SK-MEL-5 (cell line): ENCODE measurements around the gene WDR5.

DNA sequence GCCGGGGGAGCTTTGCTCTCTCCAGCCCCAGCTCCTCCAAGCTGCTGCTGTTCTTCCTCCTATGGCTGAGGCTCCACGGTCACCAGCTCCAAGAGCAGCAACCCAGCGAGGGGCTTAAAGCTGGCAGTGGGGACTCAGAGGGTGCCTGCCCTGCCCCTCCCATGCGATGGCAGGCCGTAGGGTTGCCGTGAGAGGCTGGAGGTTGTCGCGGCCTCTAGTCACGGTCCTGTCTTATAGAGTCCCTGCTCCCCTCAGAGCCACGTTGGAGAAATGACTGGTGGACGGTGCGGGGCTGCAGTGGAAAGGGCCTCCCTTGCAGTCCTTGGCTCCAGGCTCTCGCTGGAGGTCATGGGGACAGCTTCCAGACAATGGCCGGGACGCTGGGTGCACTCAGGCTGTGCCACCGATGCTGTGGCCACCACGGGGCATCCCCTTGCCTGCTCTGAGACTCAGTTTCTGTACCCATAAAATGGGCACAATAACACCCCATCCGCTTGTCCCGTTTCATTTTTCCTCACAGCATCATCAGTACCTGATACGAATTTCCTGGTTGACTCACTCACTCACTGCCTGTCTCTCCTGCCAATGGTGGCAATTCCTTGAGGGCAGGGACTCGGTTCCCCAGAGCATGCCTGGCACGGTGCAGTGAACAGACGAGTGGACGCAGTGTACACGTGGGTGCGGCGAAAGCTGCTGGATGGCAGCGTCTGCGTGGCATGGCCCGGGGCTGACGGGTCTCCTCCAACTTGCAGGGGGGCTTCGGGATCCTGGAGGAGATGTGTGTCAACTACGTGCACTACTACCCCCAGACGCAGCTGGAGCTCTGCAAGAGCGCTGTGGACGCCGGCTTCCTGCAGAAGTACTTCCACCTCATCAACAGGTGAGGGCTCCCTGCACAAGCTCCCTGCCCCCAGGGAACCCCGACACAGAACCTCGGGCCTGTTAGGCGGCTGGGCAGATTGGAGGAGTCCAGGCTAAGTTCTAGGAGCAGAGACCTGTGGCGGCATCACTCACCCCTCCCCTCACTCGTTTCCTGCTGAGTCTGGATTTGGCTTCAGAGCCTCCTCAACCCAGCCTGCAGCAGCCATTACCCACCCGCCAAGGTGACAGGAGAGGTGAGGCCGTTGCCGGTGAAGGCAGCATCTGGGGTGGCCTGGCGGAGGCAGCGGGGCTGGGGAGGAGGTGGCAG is 20.0 kb downstream of the DBH start:
RAMPAGE:
- cytosol, long total RNA, result no peak
- long total RNA, result no peak
- nucleus, long total RNA, result no peak

DNA sequence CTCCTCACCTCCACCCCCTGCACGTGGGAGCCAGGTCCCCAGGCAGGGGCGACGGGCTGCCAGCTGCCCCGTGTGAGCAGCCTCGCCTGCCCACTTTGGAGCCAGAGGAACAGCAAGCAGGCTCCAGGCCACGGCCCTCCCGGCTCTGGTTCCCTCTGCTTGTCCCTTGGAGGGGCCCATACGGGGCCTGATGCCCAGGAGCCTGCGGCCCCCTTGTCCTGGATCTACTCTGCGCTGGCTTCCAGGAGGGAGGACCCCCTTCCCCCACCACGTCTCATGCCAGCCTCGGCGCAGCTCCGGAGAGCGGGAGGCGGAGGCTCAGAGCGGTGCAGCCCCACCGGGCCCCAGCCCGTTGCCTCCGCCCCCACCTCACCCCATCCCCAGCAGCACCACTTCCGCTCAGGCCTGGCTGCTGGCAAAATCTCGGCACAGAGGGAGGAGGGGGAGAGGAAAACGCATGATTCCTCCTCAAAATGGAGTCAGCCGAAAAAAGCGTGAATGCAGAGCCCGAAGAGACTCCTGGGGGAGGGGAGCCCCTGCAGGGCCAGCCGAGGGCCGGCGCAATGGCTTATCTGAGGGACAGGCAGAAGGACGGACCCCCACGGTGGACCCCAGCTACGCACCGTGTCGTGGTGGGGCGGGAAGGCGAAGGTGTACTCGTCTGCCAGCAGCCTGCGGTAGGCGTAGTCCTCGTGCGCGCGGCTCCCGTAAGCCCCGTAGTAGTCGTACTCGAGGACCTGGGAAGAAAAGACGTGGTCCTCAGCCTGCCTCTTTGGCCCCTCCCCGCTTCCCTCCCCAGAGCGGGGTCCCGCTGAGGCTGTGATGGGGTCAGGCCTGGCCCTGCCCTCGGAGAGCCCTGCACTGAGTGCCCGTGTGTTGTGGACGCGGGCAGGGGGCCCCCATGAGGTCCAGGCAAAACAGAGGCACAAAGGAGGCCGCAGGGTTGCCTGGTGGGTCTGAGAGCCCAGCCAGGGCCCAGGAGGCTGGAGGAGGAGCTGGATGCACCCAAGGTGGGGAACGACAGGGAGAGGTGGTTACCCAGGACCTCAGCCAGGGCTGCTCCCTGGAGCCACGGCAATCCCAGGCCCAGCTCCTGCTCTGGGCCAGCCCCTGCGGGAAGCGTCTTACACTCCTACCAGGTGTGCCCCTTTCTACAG is 35.5 kb downstream of the SARDH start:
RAMPAGE:
- cytosol, long total RNA, result no peak
- long total RNA, result no peak
- nucleus, long total RNA, result no peak

RAMPAGE:
- cytosol, long total RNA, result no peak
- long total RNA, result no peak
- nucleus, long total RNA, result no peak
Observed at GRCh38 chr9:133711221-133711619, 26.9 kb downstream of the SARDH start.

RAMPAGE:
- cytosol, long total RNA, result no peak
- long total RNA, result no peak
- nucleus, long total RNA, result no peak
Observed at GRCh38 chr9:133717367-133717906, 20.7 kb downstream of the SARDH start.

DNA sequence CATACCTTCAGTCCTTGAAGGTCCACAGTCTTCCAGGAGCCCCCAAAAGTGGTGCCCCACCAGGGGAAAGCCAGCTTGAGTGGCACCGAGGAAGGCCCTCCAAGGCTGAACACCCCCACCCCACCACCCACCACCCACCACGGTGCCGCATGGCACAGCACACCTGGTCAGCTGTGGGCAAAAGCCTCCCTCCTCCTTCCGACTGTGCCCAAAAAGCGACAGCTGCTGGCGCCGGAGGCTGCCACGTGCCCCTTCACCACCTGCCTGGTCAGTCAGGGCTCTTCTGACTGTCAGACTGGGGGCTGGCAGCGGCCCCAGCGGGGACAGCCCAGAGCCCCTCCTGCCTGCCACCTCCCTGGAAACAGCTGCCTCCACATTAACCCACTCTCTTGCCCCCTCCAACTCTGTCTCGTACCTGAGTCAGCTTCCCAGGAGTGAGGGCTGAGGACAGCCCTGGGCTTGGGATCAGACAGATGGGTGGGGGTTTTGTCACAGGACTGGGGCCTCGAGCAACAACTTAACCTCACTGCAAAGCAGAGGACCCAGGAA is 648 bp downstream of the SARDH start:
RAMPAGE:
- cytosol, long total RNA, result no peak
- long total RNA, result no peak
- nucleus, long total RNA, result no peak

DNA sequence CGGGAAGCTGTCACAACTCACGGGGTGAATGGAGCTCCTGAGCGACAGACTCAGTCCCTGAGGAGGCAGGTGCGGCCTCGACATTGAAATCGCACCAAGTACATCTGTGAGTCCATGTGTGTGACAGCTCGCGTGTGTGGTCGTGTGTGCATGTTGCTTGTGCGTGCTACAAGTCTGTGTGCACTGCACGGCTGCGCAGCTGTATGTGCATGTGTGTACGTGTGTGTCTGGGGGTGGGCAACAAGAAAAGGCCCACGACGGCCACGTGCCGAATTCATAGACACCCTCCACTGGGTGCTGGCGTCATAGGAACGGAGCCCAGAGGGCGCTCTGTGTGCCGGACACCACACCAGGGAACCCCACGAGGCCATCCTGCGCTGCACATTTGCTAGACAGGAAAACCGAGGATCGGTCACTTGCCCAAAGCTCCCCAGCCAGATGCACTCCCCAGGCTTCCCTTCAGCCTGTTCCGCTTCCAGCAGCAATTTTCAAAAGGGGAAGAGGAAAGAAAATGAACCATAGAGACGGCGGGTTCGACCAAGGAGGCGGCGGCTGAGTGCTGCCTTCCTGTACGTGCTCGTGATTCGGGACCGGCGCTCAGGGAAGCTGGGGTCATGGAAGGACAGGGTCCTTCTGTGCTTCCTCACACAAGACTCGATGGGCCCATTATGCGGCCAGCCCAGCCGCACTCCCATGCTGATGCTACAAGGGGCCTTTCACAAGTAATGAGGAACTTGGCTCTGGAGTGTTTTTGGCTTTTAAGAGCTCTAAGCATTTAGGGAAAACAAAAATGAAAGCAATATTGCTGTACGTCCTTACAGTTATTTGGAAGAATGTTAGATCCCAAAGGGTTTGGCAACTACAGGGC is 124.5 kb upstream of the SARDH start:
RAMPAGE:
- cytosol, long total RNA, result no peak
- long total RNA, result no peak
- nucleus, long total RNA, result no peak

RAMPAGE:
- cytosol, long total RNA, result no peak
- long total RNA, result no peak
- nucleus, long total RNA, result no peak
Observed at GRCh38 chr9:133884932-133885763, 107.0 kb downstream of the VAV2 start.

DNA sequence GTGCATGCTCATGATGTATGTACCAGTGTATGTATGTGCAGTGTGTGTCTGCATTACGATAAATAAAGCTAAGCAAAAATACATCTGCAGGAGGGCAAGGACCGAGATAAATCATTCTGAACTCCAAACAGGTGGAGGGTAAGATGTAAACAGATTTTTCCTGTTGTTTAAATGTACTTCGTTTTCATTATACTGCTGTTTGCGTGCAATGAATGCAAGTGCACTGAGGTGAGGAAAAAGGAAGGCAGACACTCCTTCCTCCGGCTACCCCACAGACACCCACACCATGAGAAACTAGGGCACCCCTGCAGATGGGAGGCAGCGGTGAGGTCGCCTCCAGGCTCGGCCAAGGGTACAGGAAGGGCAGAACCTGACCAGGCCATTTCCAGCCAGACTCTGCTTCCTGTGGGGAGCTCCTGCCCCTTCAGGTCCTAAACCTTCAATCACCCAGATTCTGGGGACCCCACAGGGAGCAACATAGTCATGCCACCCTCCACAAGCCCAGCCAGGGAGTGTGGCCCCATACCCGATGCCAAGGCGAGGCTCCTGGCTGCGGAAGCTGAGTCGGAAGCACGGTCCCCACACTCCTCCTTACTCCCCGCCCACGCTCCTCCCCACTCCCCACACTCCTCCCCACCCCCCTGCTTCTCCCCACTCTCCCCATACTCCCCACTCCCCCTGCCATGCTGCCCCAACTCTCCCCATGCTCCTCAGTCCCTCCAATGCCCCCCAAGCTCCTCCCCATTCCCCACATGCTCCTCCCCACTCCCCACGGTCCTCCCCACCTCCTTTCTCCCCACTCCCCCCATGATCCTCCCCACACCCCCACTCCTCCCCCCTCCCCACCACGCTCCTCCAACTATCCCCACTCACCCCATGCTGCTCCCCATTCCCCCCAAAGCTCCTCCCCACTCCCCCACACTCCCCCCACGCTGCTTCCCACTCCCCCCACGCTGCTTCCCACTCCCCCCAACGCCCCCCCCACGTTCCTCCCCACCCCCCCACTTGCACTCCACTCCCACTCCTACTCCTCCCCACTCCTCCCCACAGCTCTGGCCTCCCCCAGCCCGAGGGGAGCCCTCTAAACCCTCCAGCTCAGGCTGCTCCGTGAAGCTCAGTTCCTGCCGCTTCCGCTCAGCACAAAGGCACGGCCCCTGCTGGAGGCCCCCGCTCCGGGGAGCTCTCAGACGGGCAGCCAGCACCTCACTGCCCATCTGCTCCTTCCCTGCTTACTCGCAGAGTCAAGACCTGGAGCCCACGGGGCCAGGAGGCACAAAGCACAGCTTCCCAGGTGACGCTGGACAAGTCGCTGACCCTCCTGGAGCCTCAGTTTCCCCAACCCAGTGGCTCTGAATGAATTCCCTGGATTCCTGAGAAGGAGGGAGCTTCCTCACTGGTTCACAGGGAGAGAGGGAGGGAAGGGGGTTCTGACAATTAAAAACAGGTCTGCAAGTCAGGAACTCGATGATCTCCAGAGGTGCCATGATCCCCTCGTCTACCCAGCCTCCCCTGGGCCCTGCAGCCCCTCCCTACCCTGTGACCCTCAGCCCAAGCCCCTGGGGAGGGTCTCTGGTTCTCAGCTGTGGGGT is 36.7 kb downstream of the VAV2 start:
RAMPAGE:
- cytosol, long total RNA, result no peak
- long total RNA, result no peak
- nucleus, long total RNA, result no peak

DNA sequence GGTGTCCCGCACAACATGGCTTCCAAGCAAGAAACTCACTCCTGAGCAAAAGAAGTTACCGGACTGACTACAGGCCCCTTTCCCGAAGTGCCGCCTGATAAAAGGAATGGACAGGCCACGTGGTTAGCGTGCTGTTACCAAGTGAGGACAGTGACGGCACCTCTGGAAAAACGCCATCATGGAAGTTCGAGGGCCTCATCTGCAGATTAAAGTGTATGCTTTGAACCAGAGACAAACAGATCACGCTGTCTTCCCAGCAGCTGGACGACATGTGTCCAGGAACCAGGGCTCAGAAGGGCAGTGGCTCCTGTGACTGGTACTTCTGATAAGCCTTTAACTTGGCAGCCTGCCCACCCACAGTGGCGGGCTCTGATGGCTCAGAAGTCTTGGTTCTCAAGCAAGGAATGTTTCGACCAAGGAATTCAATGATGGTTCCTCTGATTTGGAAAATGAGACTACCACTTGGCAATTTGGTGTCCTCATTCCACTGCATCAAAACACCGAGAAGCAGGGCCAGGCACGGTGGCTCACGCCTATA is 14.5 kb upstream of the BRD3OS start:
RAMPAGE:
- cytosol, long total RNA, result no peak
- long total RNA, result no peak
- nucleus, long total RNA, result no peak

DNA sequence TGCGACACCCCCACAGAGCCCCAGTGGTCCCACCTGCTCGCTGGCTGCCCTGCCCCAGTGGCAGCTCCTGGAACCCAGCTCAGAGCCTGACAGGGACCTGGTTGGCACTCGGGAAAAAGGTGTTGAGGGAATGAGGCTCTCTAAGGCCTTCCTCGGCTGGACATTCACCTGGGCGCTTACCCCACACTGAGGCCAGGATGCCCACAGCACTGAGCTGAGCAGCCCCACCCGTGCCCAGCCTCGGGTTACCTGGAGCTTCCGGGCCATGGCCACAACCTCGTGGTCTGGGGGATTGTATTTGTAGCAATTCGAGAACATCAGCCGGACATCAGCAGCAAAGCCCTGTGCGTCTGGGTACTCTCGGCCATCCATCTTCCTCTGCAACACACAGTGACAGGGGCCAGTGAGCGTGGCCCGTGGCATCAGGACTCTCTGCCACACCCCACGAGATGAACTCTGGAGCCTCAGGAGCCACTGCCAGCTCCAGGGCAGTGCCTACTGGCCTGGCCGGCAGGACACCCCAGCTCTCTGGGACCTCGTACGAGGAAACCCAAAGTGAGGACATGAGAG is 19.8 kb downstream of the BRD3OS start:
RAMPAGE:
- cytosol, long total RNA, result no peak
- long total RNA, result no peak
- nucleus, long total RNA, result no peak

DNA sequence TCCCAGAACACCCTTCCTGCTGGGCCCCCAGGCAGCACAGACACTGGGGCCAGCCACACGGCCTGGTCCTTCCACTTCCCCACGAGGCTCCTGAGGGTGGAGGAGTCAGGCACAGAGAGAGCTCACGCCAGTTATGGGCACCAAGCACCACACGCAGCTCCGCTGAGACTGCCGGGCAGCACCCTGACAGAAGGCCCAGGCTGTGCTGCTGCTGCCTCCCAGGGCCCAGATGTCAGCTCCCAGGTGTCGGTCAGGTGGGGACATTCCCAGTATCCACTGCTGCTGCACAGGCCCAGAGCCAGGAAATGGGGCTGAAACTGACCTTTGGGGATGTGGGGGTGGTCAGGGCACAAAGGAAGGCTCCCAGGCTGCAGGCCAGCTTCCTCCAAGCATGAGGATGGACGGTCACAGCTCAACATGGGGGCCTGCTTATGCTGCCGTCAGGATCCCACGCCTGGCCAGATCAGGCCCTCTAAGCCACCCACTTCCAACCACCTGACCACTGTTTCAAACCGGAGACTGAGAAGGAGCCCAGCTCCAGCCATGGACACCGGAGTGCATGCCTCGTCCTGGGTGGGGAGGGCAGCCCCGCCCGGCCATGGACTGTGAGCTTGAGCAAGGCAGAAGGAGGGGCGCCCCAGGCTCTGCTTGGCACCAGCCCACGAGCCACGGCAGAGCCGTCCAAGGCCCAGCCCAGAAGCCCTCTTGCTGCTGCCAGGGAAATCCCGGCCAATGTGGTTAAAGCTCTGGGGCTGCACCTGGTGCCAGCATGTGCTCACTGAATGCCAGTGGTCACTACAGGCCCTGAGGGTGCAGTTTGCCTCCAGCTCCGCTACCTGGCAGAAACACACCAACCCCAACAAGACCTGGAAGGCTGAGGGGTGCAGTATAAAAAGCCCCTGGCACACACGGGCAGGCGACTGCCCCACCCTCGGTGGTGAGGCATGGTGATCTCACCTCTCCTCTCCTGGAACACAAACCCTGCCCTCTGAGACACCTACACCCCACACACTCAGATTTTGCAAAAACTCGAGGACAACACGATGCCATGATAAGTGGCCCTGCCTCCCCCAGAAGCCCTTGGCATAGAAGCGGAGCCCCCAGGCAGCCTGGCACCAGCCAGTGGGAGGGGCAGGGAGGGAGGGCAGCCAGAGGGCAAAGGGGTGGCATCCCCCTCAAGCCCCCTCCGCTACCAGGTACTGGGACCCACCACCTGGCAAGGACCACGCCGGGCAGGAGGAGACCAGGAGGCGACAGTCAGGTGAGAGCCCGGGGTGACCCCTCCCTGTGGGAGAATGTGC is 11.9 kb downstream of the BRD3 start:
RAMPAGE:
- cytosol, long total RNA, result no peak
- long total RNA, result no peak
- nucleus, long total RNA, result no peak

DNA sequence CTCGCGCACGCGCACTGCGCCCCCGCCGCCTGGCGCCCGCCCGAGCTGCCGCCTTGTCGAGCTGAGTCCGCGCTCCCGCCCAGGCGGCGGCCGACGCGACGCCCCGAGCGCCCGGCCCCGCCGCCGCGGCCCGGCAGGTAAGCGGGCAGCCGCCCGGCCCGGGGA is at the start of gene WDR5:
Gene WDR5 (plus strand): TSS at position 19 of the 165 bp plus-strand sequence.
RAMPAGE:
- cytosol, long total RNA, result no peak
- long total RNA, result no peak
- nucleus, long total RNA, result no peak

RAMPAGE:
- cytosol, long total RNA, result no peak
- long total RNA, result no peak
- nucleus, long total RNA, result no peak
Observed at GRCh38 chr9:134210677-134211597, 75.1 kb downstream of the WDR5 start.

DNA sequence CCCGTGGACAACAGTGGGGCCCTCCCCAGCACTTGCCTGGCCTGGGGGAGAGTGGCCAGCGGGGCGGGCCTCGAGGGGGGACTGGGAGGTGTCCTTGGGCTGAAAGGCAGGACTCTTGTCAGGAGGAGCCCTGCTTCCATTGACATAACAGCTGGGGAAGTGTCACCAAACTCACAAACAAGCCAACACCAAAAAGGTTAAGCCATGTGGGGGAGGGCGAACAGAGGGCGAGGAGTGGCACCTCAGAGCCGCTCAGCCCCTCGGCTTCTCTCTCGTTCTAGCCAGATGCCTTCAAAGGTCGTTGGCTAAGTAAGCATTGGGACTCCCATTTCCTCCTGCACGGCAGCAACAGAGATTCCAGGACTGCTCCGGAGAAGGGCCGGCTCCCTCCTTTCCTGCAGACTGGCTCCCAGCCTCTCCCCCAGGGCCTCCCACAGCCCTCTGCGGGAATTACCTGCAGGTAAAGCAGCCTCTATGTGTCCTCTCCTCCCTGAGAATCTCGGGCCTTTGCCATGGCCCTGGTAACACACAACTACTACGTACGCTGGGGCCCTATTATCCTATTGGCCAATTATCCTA is 80.5 kb downstream of the WDR5 start:
RAMPAGE:
- cytosol, long total RNA, result no peak
- long total RNA, result no peak
- nucleus, long total RNA, result no peak

GRCh38 chr9:134220244-134221170 is 84.6 kb downstream of the WDR5 start:
RAMPAGE:
- cytosol, long total RNA, result no peak
- long total RNA, result no peak
- nucleus, long total RNA, result no peak

GRCh38 chr9:134264320-134264891 is 61.8 kb upstream of the RXRA start:
RAMPAGE:
- cytosol, long total RNA, result no peak
- long total RNA, result no peak
- nucleus, long total RNA, result no peak

GRCh38 chr9:134294195-134294796 is 32.0 kb upstream of the RXRA start:
RAMPAGE:
- cytosol, long total RNA, result no peak
- long total RNA, result no peak
- nucleus, long total RNA, result no peak

DNA sequence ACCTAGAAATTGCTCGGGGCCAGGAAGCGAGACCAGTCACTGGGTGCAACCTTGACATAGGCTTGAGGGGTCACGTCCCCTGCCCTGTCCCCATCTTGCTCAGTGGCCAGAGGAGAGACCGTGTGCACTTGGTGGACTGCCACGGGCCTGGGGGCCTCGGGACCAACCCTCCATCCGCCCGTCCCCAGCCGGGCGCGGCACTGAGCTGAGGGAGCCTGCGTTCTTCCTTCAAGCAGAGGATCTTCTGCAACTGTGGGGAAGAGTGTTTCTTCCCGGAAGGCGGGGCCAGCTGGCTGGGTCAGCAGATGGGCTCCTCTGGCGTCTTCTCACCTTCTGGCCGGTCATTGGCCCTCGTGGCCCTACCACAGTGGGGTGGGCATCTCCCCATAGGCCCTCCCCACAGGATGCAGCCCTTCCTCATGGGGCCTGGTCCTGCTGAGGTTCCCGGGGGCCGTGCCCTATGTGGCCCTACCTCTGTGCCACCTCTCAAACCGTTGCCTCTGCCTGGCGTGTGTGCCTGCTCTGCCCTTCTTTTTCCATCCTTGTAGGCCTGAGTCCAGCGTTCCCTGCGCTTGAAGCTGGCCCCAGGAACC is 17.4 kb downstream of the RXRA start:
RAMPAGE:
- cytosol, long total RNA, result no peak
- long total RNA, result no peak
- nucleus, long total RNA, result no peak

RAMPAGE:
- cytosol, long total RNA, result no peak
- long total RNA, result no peak
- nucleus, long total RNA, result no peak
Observed at GRCh38 chr9:134366616-134367328, 40.5 kb downstream of the RXRA start.

DNA sequence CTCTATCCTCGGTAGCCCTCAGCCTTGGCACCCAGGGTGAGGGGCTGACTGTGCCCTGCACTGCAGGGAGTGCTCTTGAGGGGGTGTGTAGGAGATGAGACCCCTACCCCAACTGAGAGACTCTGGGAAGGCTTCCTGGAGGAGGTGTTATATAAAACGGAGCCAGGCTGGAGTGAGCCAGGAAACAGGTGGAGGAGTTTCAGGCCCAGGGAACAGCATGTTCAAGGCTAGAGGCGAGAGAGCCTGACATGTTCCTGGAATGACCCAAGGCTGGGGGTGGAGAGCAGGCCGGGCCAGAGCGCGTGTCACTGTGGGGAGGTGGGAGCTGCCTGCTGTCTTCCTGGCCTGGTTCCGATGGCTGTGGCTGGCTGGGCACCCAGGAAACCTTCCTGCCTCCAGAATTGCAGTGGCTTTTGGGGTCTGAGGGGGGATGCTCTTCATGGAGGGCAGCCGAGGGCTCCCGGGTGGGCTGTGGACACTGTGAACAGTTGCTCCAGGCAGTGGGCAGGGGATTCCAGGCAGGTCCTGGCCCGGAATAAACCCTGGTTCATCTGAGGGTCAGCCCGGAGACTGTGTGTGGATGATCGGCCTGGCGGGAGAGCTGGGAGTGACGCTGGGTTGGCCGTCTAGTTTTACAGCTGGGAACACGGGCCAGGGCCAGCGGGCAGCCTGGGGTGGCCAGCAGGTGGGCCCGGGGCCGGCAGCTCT is 48.9 kb downstream of the RXRA start:
RAMPAGE:
- cytosol, long total RNA, result no peak
- long total RNA, result no peak
- nucleus, long total RNA, result no peak